Left cardiac atrium (tissue), 1 donor: ENCODE measurements around the gene ALG2.

GRCh38 chr9:98104335-98104570 lies 14.8 kb downstream of the TRIM14 start:
- PRO-cap, result no peak

DNA sequence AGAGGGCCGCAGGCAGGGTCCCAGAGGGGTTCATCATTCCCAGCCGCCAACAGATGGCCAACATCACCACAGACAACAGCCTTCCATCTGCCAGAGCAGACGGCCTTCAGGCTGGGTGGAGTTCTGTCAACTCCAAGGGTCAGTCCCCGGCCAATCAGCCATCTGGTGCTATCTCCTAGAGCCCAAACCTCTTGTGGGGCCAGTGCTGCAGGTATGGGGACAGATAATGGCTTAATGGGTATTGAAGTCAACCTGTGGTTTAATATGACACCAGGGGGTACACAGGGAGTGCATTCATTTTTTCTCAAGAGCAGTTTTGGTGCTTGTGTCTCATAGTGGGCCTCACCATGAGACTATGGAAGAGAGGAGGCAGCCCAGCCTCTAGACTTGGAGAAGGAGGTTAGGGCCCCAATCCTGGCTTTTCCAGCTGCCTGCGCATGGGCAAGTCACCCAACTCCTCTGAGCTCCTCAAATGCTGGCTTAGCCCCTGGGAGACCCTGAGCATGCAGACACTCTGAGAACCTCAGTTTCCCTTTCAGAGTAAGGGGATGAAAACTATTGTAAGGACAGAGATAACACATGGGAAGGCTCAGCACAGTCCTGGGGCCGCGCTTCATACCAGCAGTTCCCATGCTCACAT lies 30.2 kb downstream of the TBC1D2 start:
- PRO-cap, result no peak

DNA sequence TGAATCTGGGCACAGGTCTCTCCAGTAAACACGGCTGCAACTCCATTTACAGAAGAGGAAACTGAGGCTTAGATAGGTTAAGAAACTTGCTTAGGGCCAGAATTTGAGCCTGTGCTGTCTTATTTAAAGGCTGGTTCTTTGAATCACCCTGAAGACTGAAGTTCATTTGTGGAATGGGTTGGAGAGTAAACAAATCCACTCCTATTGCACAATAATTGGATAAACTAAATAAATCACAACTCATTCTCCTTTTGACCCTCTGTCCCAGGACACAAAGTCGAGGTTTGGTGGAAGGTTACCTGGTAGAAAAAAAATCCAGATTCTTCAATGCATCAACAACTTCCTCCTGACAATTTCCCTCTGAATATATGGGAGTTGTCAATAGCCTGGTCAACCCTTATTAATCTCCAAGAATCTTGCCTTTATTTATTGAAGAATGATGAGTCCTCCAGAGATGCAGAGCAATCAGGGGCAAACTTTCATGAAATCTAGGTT lies 28.9 kb downstream of the TBC1D2 start:
- PRO-cap, result no peak

DNA sequence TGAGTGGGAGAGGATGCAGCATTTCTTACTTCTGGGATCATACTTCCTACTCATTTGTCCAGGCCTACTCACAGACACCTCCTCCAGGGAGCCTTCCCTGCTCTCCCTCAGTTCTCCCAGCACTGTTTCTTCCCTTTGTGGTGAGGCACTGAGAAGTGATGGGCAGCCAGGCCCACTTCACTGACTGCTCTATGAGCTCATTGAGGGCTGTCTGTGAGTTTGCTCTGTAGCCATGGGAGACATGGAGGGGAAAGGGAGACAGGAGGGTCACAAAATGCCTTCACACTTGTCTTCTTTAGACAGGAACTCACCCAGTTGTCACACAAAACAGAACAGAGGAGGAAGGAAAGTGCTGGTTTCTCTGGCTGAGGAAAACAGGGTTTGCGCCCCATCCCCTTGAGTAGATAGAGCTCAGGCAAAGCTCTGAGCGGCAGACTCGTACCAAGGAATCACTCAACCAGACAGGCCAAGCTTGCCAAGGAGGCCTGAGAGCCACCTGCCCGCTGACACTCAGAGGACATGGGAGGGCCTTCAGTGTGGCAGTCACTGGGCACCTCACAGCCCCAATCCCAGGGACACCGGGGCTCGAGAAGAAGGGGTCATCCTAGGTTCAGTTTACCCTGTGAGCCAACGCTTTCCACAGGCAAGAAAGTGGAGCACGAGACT lies 152.8 kb downstream of the GABBR2 start:
- PRO-cap, result no peak

DNA sequence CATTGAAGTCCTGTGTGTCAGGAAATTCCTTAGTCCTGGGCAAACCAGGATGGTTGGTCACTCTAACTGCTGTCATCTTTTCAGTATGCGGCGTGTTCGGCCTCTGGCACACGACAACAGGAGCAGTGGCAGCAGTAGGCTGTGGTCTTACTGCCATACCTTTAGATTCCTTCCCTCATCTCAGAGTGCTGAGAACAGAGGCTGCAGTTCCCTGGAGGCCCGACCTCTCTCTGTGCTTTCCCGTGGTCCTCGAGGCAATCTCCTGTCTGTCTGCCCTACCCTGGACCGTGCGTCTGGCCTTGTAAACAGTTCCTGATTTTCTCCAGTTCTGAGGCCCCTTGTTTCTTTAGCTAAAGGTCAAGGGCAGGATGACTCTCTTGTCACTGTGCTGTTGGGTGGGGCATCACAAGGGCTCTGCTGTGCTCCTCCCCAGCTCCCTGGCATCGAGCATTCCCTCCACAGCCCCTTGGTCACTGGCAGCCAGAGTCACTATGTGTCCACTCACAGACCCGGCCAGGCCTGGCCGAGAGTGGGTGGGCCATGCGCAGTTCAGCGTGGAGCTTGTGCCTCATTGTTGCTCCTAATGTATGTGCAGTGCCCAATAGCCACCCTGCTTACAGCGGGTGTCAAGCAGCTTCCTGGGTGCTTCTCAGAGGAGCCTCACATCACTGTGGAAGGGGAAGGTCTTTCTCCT lies 18.5 kb upstream of the COL15A1 start:
- PRO-cap, result no peak

GRCh38 chr9:98972642-98973303 lies 29.1 kb downstream of the COL15A1 start:
- PRO-cap, result no peak

GRCh38 chr9:98974803-98975325 lies 31.2 kb downstream of the COL15A1 start:
- PRO-cap, result no peak

- PRO-cap, result no peak
Observed at GRCh38 chr9:98975427-98975929, 31.8 kb downstream of the COL15A1 start.

DNA sequence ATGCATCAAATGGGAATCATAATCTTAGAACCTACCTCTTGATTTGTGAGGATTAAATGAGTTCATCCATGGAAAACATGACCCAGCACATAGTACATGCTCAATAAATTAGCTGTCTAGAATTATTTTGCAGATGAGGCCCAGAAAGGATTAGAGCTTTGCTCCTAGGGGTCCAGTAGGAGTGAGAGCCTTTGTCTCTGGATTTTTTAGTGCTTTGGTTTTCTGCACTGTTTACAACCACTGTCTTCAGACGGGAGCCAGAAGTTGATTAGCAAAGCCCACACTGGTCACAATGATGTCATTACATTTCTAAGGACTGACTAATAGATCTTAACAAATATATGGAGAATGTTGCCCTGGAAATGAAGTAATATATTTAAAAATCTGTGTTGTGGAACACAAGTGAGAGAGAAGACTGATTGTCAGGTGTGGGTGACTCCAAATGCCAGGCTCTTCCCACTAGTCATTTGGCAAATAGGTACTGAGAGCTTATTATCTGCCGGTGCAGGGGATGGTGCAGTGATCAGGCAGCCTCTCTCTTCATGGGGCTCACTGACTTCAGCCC lies 76.1 kb downstream of the COL15A1 start:
- PRO-cap, result no peak

DNA sequence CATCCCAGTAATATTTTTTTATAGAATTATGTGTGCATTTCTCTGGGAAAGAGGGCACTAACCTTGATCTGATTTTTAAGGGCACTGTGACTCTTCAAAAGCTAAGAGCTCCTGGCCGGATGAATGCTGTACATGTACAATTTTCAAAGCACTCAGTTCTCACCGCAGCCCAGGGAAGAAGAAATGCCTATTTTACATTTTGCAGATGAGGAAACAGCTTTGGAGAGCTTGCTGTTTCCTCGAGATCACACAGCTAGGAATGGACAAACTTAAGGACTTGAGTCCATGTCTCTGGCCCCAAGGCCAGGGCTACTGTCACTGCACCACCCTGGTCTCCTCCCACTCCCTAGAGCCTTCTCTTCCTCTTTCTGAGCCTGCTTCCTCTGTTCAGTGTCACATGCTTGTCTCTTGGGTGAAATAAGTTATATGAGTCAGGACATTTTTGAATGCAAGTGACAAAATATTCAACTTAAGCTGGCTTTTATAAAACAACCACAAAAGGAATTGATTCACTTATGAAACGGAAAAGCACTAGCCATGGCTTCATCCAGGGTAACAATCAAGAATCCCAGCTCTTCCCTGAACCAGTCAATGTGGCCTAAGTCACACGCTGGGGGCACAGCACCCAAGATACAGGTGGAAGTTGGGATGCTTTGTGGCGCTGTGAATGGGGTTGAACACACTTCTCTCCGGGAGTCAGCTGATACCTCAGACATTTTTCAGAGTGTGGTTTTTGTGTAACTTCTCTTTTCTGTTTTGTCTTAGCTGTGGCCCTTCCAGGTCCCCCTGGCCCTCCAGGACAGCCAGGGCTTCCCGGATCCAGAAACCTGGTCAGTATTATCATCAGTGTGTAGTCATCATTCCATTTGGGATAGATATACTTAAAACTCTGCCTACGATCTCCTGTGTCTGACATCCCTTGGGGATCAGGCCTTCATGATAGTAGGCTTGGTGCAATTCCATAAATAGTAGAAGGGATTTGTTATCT lies 45.5 kb upstream of the TGFBR1 start:
- PRO-cap, result no peak

DNA sequence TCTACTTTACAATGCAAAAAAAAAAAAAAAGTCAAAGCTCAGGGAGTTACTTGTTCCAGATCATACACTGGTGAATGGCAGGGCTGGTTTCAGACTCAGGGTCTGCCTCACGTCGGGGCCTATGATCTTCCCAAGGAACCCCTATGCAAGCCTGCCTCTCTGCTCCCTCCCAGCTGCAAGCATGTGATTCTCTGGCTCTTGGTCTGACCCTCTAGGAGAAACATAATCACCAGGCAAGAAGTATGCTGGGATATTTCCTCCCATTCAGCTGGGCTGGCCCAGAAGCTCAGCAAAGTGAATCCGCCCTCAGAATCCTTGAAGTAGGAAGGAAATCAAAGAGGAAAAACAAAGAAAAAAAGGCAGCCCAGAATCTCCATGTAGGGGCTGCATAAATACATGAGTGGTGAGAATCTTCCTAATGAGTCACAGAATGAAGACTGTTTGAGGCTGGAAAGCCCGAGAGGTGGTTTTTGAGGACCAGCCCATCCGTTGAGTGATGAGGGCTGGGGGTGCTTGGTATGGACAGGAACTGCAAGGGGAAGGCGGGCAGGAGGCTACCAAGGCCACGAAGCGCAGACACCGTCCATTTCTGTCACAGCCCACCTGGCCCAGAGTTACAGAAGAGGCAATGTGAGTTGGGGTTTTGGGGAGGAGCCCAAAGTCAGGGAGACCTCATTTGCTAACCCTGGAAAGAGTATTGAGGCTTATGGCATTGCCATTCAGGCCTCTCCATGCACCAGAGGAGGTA lies 33.6 kb upstream of the TGFBR1 start:
- PRO-cap, result no peak

DNA sequence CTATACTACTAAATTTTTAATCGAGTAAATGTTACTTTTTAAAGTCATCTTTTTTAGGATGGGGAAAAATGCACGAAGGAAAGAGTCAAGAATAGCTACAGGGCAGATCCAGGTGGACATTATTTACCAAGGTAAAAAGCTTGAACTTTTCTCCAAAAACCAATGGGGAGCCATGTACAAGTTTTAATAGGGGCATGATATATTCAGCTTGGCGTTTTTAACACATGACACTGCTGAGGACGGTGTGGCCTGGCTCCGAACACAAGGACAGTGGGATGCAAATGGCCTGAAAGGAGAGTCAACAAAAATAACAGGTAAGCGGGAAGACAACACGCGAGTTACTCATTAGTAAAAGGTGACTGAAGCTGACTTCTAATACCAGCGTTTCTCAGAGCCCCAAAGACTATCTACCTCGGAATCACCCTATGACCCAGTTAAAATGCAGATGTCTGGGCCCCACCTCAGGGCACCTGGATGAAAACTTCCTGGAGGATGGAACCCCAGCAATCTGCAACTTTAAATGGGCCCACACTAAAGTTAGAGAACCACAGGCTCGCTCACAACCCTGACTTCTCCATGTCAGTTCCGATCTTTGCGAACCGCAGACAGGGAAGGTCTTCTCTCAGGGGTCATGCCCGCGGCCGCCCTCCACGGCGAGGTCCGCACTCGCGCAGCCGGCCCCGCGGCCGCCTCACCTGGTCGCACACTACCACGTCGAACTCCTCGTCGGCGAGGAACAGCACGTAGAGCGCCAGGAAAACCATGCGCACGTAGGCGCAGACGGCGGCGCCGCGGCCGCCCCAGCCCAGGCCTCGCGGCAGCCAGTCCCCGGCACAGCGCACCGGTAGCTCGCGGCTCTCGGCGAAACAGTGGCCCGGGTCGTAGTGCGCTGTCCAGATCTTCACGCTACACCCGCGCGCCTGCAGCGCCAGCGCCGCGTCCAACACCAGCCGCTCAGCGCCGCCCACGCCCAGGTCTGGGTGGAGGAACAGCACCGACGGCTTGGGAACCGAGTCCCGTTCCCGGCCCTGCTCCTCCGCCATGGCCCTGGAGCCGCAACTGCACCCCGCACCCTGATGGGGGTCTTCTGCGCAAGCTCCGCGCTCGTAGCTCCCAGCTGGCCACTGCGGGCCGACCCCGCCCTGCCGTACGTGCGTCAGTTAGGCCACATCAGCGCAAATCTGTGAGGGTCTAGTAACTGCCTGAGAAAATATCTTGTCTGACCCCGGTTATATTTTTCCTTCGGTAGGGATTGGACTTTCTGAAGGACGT lies at the start of gene ALG2:
ALG2 (minus strand) TSS at position 1,091 of the 1,272 bp plus-strand sequence.
- PRO-cap, result bidirectional peak, plus-strand start outside the sequence, minus-strand start at position 1,089 of the sequence

DNA sequence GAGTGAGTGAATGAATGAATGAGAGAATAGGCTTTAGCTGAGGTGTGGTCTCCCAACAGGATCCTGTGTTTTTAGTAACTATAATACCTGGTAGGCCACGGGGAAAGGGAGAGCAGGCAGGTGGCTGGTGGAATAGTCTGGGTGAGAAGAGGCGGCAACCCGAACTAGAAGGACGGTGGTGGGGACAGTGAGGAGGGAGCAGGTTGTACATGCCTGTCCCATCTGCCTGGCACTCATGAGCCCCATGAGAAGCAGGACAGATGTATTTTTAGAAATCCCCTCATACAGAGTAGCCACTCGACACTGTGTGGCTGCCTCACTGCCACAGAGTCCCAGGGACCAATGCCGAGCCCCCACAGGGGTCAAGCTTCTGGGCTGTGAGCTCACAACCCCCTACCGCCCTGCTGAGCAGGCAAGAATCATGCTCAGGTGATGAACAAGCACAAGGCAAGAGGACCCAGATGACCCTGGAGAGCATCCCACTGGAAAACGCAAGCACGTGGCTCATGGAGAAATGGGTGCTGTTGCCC lies 136.6 kb downstream of the SEC61B start:
- PRO-cap, result no peak

- PRO-cap, result no peak
Observed at GRCh38 chr9:99823654-99824552, 2.2 kb downstream of the NR4A3 start.

DNA sequence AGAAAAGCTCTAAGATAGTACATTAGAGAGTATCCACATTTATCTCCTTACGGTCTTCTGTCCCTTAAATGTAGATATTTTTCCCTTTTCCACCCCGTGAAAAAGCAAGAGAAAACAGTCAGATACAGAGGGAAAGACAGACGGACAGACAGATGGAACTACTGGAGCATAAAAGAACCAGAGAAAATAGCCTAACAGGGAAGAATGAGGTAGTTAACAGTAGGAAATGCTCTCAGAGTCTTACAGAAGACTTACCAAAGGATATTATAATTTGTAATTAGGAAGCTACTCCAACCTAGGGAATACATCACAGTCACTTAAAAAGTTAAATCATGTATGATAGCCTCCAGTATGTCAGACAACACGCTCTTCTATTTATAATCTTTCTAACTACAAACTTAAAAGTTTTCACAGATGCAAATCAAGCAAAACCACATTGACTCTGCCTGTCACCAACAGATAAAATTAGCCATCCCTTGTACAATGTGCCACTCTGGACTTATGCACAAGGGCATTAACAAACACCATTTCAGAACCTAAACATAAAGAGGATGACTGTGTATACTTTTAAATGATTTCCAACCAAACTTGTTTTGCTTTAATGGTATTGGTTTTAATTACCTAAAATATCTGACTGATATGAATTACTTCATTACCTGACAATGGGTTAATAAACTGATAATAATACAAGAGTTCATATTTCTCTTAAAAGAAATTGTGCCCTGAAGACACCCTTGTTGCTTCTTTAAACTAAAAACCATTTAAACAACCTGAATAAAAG lies 14.8 kb downstream of the ERP44 start:
- PRO-cap, result no peak

DNA sequence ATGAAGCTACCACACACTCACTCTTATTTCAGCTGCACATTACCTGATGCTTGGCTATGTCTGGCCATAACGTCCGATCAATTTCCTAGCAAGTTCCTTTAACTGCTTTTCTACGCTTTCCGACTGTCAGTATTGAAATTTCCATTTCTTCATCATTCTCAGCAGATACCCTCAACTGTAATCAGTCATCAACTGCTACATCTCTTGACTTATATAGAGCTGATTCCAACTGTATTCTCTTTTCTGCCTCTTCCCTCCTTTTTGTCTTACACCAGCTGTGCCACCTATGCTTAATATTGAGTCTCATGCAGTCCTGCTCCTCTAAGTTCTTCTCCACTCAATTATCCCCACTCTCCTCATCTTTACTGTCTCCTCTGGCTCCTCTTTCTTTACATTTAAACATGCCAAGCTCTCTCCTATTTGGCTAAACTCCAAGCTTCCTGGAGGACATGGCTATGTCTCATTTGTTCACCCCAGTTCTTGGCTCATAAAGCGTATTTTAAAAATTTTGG lies 12.1 kb downstream of the ALDOB start:
- PRO-cap, result no peak

GRCh38 chr9:101580052-101580412 lies 14.7 kb downstream of the PPP3R2 start:
- PRO-cap, result no peak

DNA sequence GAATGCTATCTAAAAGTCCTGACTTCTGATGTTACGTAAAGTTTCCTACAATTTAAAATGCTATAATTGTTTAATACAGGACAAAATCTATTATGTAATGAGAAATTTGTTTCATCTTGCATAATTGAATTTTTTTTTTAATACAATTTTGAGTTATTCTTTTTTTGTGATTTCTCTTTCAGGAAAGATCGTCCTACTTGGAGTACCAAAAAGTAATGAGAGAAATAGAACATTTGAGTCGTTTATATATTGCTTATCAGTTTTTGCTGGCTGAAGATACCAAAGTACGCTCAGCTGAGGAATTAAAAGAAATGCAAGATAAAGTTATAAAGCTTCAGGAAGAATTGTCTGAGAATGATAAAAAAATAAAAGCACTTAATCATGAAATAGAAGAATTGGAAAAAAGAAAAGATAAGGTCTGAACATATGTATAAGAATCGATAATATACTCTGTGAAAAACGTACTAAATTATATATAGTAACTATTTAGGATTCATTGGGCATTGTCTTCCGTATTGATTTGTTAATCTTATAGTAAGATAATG lies 7.7 kb downstream of the SMC2 start:
- PRO-cap, result no peak

DNA sequence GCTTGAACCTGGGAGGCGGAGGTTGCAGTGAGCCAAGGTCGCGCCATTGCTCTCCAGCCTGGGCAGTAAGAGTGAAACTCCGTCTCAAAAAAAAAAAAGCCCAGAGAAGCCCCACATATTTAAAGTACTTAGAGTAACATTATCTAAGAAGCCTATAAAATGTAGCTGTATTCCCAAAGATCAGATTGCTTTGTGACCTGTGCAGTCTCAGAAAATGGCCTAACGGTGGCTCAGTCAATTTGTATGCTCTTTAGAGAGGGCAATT lies 26.0 kb downstream of the NIPSNAP3B start:
- PRO-cap, result no peak

- PRO-cap, result no peak
Observed at GRCh38 chr9:104792835-104793454, 29.0 kb downstream of the NIPSNAP3B start.